Left cardiac atrium (tissue), 1 donor: ENCODE data around the gene LYZ.

- PRO-cap = no peak
These were observed 53.8 kb downstream of the CAND1 start for GRCh38 chr12:67322761-67323554.

DNA sequence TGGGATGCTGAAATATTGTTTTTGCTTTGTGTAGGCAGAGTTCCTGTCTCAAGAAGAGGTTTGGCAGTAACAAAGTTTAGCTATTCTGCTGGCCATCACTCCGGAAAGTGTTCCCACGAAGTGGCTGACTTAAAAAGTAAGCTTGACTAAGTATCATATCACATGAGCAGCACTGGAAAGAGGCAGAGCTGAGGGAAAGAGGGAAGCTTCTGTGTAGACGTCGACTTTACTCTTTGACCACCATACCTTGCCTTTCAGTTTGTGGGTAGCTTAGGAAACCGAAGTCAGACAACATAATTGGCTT lies 85.3 kb downstream of the CAND1 start:
- PRO-cap = no peak

DNA sequence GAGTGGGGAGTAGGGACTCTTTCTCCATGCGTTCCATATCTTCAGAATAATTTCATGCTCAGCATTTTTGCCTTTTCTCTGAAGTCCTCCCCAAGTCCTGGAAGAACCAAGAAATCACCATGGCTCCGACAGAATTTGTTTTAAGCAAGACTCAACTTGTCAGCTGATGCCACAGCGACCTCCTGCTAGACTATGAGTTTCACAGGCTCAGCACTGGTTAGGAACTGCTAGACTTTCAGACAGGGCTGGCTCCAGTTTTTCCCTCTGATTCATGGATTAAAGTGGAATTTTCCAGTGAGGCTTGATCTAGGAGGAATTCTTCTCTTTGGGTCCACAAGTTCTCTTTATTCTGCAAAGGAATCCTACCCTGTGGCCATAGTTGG lies 189.1 kb downstream of the CAND1 start:
- PRO-cap = no peak

GRCh38 chr12:67657952-67658626 lies 9.5 kb downstream of the DYRK2 start:
- PRO-cap = no peak

DNA sequence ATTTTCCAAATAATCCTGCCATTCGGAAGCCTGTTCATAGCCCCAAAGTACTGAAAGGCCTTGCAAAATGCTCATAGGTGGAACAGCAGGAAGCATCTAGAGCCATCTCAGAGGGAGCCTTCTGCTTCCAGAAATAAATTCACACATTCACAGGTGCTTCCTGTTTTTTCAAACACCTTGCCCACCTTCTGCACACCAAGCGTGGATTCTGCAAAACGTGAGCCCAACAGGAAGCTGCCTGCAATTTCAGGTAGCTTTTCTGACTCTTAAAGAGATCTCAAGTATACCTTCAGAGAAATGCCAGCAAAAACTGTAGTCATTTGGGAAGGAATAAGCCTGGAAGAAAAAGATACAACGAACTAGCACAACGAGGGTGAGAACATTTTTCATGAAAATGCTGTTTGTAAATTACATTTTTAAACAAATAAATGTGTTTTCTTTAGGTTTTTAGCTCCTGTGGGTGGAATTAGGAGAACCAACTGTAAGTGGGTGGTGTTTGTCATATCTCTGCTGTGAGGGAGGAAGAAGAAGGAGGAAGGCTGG lies 170.3 kb downstream of the IFNG start:
- PRO-cap = no peak

GRCh38 chr12:68042098-68042773 lies 117.3 kb downstream of the IFNG start:
- PRO-cap = no peak

GRCh38 chr12:68241085-68241392 lies 12.4 kb downstream of the IL22 start:
- PRO-cap = no peak

GRCh38 chr12:68808310-68809355 lies 656 bp downstream of the MDM2 start:
- PRO-cap = bidirectional peak, plus-strand start at chr12:68809024, minus-strand start at chr12:68808867

DNA sequence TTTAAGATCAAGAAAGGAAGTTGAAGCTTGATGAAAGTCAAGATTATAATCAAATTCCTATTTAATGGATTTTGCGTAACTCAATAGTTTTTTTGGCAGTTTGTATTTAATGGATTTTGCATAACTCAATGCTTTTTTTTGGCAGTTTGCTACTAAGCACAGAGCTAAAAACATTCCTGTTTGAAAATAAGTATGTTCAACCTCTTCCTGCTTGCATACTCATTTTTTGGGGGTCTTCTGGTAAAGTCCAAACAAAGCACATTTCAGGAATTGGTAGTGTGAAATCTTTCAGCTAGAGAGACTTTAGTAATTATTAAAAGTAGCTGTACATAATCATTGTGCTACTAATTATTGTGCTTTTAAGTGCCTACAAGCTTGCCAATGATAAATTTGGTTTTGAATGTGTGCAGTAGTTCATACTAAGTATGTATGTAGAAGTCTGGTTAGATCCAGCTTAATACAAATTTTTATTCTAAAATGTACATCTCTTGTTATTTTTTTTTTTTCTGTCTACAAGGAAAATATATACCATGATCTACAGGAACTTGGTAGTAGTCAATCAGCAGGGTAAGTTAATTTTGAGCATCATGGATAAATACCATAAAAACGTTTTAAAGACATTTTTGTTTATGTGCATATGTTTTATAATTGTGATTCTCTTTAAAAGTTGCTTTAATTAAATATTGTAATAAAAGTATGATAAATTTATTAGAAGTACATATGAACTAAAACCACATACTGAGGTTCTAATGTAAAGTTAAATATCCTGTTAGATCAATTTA lies 12.0 kb downstream of the MDM2 start:
- PRO-cap = no peak

DNA sequence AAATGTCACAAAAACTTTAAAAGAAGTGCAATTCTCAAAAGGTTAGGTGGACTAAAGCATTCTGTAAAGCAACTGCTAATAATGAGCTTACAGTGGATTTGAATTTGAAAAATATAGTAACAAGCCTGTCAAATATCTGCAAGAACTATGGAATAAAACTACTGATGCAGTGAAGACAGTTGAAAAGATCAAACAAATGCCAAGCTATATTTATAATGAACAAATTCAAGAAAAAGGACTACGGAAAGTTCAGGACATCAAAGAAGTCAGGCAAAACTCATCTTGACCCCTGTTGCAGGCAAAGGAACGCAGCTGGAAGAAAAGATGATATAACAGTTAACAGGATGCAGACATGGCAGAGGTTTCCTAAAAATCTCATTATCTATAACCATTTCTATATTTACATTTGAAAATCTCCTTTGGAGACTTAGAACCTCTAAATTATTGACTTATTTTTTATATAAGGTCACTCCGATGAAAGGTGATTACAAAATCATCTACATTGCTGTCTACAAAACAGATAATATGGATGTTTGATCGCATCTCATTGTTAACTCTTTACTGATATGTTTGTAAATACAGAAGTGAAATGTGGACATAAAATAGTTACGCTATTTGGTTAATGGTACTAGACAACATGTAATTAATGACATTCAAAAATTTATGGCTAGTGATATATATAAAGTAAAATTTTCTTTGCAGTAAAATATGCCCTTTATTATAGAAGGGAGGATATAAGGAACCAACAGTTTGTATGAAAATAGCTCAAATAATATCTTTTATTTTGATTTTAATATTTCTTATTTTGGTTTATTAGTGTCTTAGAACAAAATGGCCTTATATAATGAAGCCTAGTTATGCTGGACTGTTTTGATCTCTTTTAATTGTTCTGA lies 34.3 kb downstream of the MDM2 start:
- PRO-cap = no peak

DNA sequence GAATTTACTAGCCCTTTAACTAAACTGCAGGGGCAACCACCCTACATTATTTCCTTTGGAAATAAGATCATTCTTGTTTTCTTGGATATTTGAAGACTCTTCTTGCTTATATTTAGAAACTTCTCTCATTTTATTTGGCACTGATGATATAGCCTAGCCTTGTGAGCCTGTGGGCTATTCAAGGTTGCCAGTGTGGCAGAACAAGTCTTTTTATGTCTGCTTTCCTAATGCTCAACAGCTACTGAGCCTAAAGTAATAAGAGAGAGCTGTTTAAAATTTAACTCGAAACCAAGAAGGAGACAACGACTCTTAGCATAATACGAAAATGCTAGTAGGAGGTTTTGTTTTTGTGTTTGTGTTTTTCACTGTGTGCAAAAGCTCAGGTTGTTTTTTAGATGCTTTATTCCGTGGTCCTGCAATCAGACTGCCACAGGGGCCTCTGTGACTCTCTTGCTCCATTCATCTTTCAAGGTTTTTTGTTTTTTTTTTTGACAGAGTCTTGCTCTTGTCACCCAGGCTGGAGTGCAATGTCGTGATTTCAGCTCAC lies 104.1 kb upstream of the CPM start:
- PRO-cap = no peak

- PRO-cap = no peak
These were observed 120.1 kb upstream of the CPM start for GRCh38 chr12:69052982-69053632.

GRCh38 chr12:69157009-69157451 lies 82.3 kb upstream of the CPSF6 start:
- PRO-cap = no peak

GRCh38 chr12:69266441-69266935 lies 27.1 kb downstream of the CPSF6 start:
- PRO-cap = no peak

DNA sequence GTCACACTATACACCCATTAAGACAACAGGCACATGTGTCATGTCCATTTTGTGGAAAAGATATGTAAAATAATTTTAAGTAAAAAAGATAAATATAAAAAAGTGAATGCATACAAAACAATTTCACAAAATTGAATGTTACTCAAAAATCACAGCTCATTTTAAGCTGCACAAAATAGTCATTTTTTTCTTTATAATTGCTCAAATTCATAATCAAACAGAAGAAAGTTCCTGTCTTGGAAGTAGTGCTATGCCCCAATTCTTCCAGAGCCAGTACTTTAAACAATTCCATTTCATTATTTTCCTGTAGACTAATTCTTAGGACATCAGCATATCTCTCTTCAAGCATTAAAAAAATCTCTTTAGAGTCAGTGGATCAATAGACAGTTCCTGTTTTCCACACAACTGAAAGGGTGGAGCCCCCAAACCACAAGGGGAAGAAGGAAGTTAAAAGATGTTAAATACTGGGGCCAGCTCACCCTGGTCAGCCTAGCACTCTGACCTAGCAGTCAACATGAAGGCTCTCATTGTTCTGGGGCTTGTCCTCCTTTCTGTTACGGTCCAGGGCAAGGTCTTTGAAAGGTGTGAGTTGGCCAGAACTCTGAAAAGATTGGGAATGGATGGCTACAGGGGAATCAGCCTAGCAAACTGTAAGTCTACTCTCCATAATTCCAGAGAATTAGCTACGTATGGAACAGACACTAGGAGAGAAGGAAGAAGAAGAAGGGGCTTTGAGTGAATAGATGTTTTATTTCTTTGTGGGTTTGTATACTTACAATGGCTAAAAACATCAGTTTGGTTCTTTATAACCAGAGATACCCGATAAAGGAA lies at the start of gene LYZ:
Gene LYZ (plus strand): TSS at position 487 of the 831 bp plus-strand sequence.
- PRO-cap = no peak

GRCh38 chr12:69853080-69853527 lies 28.1 kb downstream of the MYRFL start:
- PRO-cap = no peak

DNA sequence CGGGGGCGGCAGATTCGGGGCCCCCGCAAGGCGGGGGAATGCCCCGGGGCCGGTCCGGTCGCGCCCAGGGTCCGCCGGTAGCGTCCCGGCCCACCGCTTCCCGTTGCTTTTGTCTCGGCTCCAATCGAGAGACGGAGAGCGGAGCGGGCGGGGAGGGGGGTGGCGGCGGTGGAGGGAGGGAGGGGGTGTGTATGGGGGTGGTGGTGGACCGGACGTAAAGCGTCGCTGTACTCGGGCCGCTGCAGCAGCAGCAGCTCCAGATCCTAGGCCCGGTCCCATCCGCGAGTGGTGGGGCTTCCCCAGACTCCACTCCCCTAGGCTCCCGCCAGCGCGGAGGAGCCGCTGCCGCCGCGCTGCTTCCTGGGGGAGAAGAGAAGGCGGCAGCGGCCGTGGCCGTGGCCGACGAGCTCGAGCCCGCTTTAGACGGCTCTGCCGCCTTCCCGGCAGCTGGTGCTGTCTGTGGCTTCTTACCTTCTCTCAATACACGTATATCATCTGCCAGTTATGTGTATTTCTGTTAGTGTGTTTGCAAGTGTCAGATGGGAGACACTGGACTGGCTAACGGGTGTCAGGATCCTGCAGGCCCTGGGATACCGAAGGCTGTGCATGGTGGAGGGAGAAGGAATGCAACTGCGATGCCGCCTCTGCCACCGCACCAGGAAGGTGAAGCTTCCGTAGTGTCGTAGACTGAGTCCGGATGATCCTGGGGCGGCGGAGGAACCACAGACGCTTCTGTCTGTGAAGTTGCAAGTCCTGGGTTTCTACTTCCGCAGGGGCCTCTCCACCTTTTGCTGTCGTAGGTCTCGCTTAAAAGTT lies 502 bp downstream of the CNOT2 start:
- PRO-cap = bidirectional peak, plus-strand start at position 217 of the sequence, minus-strand start at position 40 of the sequence

- PRO-cap = no peak
These were observed 44.9 kb upstream of the KCNMB4 start for GRCh38 chr12:70320830-70321924.

DNA sequence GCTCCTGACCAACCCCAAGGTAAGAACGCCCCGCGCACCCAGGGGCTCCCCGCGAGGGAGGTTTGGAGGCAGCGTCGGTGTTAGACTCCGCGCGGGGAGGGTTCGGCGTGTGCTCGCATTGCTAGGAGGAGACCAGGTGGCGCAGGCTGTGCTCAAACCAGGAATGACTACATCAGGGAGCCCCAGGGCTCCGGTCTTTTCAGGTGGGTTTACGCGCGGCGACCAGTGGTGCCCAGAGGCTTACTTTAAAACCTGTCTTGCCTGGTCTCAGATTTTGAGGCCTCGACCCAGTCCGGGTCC lies 912 bp downstream of the KCNMB4 start:
- PRO-cap = no peak

DNA sequence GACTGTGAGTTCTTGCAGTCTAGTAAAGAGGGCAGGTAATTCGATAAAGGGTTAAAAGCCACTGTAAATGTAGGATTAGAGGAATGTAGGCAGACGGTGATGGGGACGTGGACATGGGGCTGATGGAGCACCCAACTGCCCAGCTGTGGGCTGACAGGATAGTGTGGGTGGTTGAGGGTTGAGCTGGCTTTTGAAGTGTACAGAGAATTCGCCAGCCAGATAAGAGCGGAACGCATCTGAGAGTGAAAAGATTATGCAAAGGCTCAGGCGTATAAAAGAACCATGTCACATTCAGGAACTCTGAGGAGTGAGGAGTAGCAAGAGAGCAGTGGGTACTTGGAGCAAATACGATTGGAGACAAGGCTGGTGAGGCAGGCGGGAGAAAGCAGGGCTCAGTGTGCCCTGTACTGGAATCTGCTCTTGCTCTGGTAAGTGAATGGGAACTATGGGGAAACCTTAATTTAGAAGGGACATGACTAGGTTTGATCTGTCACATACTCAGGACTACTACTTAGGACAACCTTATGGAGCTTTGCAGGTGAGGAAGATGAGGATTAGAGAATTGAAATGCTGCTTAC lies 87.1 kb downstream of the PTPRB start:
- PRO-cap = no peak